ENCODE measurements around the gene SULT1C3.

- RRBS = no CpG with 5 or more reads among the region's 5 CpGs
These were observed at the start of gene SULT1C3 for GRCh38 chr2:108239524-108240285. Gene SULT1C3 (plus strand): TSS chr2:108239968.

- RRBS = no CpG with 5 or more reads among the region's 3 CpGs
These were observed 23.9 kb downstream of the GCC2 start for GRCh38 chr2:108472763-108473382.

- RRBS = no CpG with 5 or more reads among the region's 7 CpGs
These were observed 80.4 kb downstream of the LIMS1 start for GRCh38 chr2:108614598-108615087.

- RRBS = no CpG with 5 or more reads among the region's 8 CpGs
These were observed 89.5 kb downstream of the LIMS1 start for GRCh38 chr2:108623579-108624271.

DNA sequence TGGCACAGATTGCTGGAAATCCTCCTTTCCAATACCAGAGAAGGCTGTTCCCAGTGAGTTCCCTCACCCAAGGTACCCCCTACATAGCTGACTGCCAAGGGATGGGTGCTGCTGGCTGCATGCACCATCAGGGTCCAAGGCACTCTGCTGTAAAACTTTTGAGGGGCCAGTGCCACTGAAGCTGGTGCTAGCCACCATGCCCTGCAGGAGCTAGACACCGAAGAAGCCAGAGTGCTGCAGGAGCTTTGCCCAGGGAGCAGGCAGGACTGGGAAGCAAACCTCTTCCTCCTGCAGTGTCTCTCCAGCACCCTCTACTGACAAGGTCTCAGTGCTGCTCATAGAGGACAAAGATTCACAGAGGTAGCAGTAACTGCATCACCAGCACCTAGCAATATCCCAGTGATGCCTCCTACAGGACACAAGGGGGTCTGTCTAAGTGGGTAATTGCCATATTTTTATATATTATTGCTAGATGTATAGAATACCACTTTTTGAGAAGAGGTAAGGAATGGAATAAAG lies 83.0 kb upstream of the RANBP2 start:
- RRBS = no CpG with 5 or more reads among the region's 1 CpG

DNA sequence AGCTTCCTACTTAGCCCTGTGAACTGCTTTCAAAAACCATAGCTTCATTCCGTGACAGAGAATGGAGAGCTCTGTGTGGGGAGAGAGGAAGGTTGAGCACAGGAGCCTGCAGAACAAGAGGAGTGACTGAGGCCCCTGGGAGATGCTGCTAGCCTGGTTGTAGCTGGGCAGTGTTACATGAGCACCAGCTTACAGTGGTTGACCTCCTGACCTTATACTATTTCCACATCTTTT lies 82.6 kb upstream of the RANBP2 start:
- RRBS = no CpG with 5 or more reads among the region's 1 CpG

- RRBS = no CpG with 5 or more reads among the region's 7 CpGs
These were observed 8.6 kb downstream of the RANBP2 start for GRCh38 chr2:108727791-108728298.

- RRBS = no CpG with 5 or more reads among the region's 4 CpGs
These were observed 14.2 kb upstream of the CCDC138 start for GRCh38 chr2:108772277-108772775.

DNA sequence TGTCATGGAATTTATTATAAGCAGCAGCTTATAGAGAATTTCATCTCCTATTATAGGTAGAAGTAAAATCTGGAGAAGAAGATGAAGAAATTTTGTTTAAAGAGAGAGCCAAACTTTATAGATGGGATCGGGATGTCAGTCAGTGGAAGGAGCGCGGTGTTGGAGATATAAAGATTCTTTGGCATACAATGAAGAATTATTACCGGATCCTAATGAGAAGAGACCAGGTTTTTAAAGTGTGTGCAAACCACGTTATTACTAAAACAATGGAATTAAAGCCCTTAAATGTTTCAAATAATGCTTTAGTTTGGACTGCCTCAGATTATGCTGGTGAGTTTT lies 4.5 kb upstream of the CCDC138 start:
- RRBS = no CpG with 5 or more reads among the region's 5 CpGs

- RRBS = no CpG with 5 or more reads among the region's 2 CpGs
These were observed 18.6 kb downstream of the EDAR start for GRCh38 chr2:108970398-108970804.

GRCh38 chr2:109195504-109196146 lies 66.6 kb downstream of the SH3RF3 start:
- RRBS = no CpG with 5 or more reads among the region's 21 CpGs

GRCh38 chr2:109630901-109631327 lies 16.8 kb downstream of the SOWAHC start:
- RRBS = no CpG with 5 or more reads among the region's 10 CpGs

DNA sequence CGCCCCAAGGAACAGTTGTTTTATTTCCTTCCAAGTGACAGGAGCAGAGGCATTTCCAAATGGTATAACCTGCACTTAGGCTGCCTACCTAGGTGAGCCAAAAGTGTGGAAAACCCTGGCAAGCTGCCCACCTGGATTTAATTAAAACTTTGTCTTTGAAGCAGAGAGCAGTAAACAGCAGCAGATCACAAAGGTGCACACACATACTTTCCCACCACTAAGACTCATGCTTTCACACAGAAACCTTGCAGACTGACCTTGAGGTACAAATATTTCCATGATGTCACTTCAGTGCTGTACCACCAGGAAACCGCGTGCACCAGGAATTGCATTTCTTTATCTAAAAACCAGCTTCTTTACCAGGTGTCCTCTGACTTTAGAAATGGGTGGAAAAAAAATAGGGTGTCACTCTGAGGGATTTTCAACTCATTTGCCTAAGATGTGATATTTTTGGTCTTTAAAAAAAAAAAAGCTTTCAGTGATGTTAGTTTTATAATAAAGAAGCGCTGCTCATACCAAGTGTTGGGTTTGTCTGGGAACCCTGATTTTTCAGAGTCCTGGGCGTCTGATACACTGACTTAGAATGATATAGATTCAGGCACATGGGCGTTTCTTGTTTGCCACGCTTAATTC lies 70.8 kb upstream of the BCL2L11 start:
- RRBS = no CpG with 5 or more reads among the region's 7 CpGs

GRCh38 chr2:111116949-111117409 lies 3.7 kb upstream of the BCL2L11 start:
- RRBS = 2% methylated on average over 7 of the region's 24 CpGs

GRCh38 chr2:111697598-111698160 lies 186.3 kb downstream of the ANAPC1 start:
- RRBS = no CpG with 5 or more reads among the region's 9 CpGs

DNA sequence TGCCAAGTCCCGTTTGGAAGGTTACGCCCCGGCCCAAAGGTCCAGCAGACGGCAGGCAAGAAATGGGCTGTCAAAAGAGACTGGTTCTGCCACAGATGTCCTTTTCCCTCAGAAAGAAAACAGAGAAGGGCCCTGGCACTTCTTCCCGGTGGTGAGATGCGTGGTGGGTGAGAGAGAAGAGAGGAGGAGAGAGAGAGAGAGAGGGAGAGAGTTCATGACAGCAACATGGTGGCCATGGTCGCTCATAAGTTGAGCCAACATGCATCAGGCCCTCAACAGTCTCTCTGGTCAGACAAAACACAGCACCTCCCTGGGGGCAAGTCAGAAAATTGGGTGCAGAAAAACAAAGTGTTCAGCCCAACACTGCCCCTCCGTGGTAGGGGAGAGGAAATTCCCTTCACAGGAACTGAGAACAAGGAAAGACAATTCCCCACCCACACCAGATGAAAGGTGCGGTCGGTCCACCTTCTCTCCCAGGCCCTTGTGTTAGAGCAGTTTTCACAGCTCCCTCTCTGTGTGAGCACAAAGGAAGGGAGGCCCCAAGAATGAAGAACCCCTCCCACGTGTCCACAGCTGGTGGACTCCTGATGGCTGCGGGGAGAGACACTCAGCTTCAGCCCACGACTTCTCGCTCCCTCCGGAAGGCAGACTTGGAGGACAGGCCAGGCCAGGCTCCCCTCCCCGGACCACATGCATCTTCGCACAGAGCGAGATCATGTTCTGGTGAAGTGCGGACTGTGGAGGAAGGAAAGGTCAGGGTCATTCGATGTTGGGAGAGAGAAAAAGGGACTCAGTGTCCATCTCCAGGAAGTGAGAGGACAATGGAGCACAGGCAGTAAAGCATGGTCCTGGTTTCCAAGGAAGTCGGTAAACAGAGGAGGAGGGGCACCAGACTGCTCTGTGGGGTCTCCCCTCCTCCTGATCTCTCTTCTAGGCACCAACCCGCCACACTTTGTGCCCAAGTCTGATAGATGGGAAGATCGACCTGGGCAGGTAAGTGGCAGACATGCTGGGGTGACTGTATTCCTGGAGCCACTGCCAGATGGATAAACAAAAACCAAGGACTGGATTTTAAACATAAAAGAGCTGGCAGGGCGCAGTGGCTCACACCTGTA lies 181.7 kb downstream of the ANAPC1 start:
- RRBS = 31% methylated on average over 2 of the region's 24 CpGs

- RRBS = no CpG with 5 or more reads among the region's 2 CpGs
These were observed 147.8 kb downstream of the ANAPC1 start for GRCh38 chr2:111736231-111736543.

GRCh38 chr2:111897735-111898175 lies 652 bp upstream of the MERTK start:
- RRBS = no CpG with 5 or more reads among the region's 31 CpGs

DNA sequence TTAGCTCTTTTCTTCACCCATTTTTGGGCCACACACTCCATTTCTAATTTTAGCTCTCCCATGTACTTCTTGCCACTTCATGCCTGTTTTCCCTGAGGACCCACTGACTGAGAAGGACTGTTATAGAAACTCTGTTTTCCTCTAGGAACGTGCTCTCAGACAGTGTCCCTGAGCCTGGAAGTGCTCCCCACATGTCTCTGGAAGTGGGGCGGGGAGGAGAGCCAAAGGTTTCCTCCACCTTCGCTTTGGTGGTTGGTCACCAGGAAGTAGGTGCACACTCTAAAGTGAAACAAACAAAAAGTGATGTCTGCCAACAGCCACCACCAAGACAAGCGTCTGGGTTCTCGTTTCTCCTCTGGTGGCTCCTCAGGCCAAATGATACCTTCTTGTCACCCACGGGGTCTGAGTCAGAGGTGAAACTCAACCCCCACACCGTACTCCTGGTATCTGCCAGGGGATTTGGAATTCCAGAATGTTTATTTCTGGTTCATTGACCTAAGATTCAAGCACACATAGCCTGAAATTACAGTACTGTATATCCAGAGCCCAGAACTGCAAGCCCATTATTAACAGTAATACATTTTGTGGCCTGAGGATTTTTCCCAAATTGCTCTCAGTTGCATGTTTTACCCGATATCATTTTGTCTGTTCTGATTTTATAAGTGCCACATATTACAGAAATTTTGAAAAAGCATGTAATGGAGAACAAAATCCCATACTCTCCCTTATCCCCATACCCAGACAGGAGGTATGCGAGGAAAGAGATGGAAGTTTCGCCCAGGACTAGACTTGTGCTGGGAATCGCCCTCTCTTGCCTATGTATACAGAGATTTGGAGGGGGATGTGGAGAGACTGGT lies 74.9 kb downstream of the MERTK start:
- RRBS = no CpG with 5 or more reads among the region's 11 CpGs

GRCh38 chr2:112028493-112028887 lies 26.6 kb upstream of the TMEM87B start:
- RRBS = no CpG with 5 or more reads among the region's 9 CpGs